Thoracic aorta endothelial cell (primary cell): ENCODE results near the gene USP30.

- CAGE, long polyA plus RNA, result no peak
Measured at GRCh38 chr12:108826838-108828060, 30.1 kb downstream of the SSH1 start.

- CAGE, long polyA plus RNA, result no peak
Measured at GRCh38 chr12:108855465-108856205, 1.7 kb downstream of the SSH1 start.

- CAGE, long polyA plus RNA, result no peak
Measured at GRCh38 chr12:108861832-108862435, 4.6 kb upstream of the SSH1 start.

- CAGE, long polyA plus RNA, result no peak
Measured at GRCh38 chr12:109052171-109052726, at the start of gene USP30. USP30 (plus strand) TSS chr12:109052576.

DNA sequence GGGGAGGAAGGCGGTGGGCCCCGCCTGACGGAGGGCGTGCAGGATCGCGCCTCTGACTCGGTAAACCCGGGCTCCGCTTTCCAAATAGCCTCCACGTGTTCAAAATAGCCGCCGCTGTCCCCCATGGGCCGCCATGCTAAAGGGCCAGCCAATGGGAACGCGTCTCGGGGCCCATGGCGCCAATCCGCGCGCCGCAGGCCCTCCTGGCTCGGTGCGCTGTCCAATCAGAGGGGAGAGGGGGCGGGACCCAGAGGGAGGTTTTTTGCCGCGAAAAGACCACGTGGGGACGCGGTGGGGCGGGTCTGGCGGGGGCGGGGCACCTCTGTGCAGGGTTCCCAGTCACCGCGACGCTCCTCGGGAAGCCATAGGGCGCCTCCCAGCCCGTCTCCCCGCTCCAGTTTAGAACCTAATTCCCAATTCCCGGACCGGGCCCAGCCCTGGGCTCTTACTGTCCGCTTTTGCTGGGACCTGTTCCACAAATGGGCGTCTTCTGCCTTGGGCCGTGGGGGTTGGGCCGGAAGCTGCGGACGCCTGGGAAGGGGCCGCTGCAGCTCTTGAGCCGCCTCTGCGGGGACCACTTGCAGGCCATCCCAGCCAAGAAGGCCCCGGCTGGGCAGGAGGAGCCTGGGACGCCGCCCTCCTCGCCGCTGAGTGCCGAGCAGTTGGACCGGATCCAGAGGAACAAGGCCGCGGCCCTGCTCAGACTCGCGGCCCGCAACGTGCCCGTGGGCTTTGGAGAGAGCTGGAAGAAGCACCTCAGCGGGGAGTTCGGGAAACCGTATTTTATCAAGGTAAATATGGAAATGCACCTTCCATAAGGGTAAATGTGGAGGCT is 668 bp downstream of the UNG start:
- CAGE, long polyA plus RNA, result no peak

- CAGE, long polyA plus RNA, result no peak
Measured at GRCh38 chr12:109113054-109113728, 3.2 kb upstream of the ACACB start.

DNA sequence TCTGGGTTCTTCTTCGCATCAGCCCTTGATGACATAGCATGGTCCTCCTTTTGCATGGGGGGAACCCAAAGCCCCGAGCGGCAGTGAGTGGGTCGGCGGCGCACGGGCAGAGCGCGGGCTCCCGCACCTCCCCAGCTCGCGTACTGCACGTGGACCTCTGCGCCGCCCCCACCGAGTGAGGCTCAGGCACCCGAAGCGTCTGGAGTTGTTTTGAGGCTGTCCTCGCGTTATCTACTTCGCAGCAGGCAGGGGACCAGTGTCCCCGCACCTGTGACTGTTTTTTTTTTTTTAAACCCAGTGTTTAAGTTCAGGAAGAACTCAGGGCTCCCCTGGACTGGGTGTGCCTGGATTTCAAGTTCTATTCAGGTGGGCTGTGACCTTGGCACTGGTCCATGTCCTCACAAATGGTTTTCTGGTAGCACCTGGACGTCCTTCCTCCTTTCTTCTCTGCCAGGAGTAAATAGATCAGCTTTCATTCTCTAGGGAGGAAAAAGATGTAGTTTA is 1.3 kb upstream of the FOXN4 start:
- CAGE, long polyA plus RNA, result no peak

- CAGE, long polyA plus RNA, result no peak
Measured at GRCh38 chr12:109435370-109435938, 41.6 kb downstream of the KCTD10 start.

GRCh38 chr12:109518752-109519835 is 41.7 kb downstream of the UBE3B start:
- CAGE, long polyA plus RNA, result no peak

- CAGE, long polyA plus RNA, result no peak
Measured at GRCh38 chr12:109533226-109533848, 40.0 kb downstream of the MMAB start.

DNA sequence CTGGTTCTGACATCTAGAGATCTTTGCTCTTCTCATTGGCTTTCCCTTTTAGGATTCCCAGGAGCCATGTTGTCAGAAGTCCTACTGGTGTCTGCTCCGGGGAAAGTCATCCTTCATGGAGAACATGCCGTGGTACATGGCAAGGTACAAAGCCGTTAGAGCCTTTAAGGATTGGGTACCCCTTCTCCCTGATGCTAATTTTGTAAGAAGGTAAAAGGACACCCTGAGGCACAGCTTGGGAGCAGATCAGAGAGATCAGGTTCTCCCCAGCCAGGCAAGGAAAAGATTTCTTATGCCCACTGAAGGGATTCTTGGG is 1.1 kb downstream of the MVK start:
- CAGE, long polyA plus RNA, result no peak

DNA sequence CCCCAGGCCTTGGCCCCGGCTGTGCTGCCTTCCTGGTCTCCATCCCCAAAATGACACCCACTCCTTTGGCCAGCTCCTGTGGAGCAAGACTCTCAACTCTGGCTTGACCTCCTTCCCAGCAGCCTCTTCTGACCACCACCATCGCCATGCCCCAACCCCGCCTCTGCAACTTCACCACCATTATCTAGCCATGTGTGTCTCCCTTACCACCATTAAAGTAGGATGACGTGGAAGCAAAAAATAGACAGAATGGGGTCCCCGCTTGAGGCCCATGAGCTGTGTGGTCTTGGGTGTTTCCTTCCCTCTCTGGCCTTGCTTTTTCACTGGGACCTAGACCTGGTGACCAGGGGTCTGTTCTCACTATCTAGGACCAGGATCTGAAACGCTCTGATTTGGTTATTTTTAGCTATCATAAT is 30.7 kb downstream of the FAM222A start:
- CAGE, long polyA plus RNA, result no peak

GRCh38 chr12:109863459-109864209 is 16.7 kb downstream of the GLTP start:
- CAGE, long polyA plus RNA, result no peak

DNA sequence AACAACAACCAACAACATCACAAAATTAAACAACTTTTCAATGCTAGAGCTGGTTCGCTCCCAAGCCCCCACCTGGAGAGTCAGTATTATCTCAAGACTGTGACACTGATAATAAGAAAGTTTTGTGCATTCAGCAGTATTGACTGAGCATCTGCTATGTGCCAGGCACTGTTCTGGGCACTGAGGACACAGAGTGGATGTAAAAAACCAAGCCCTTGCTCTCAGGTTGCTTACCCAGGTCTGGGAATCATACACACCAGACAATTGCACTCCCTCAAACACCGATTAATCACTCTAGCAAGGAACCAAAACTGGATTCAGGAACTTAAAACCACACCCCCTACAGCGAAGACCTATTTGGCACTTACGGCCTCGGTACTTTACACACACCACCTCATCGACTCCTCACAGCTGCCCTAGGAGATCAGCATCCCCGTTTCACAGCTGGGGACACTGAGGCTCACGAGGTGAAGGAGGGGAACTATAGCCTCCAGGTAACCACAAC is 1.7 kb downstream of the GLTP start:
- CAGE, long polyA plus RNA, result no peak

DNA sequence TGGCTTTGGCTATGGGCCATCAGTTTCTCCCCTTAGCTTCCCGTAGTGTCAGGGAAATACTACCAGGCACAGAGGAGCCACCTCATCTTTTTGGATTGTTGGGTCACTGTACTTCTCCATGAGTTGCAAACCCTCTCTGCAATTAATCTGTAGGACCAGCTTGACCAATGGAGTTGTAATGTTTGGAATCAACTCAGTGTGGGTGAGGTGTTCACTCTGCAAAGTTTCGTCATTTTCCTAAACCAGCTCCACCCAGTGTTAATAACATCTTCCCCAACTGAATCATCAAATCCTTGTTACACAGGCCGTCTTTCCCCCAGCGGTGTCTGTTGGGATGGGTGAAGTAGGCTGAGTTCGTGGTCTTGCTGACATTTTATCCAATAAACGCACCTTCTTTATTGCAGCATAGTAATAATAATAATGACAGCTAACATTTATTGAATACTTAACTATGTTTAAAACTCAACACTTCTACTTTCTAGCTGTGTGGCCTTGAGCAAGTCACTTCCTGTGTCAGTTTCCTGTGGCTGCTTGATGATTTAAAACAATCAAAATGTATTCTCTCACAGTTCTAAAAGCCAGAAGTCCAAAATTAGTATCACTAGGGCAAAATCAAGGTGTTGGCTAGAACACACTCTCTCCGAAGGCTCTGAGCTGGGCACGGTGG is 8.1 kb upstream of the GLTP start:
- CAGE, long polyA plus RNA, result no peak

DNA sequence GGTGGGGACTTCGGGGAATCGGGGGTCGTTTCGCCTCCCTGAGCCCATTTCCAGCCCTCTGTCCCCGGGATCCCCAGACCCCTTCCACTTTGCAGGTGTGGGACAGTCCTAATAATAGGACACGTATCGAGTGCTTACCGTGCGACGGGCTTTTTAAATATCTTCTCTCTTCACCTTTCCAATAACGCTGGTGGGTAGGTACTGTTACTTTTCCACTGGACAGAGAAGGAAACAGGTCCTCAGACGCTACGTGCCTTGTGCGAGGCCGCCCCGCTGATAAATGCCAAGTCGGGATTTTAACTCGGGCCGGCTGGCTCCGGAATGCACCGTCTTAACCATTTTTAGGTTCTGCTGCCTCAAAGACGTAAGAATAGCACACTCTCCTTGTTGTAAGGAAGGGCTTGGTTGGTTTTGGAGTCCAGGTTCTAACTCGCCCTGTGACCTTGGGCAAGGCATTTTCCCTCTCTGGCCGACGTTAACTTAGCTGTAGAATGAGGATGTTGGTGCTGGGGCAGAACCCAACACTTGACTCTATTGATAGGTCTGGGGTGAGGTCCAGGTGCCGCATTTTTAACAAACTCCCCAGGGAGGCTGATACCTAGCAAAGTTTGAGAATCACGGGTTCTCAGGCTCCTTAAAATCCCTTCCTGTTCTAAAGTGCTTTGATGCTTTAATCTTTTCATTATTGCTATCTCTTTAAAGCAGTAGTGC is 739 bp downstream of the ANKRD13A start:
- CAGE, long polyA plus RNA, result no peak

GRCh38 chr12:110027602-110028153 is 20.6 kb downstream of the C12orf76 start:
- CAGE, long polyA plus RNA, result no peak

GRCh38 chr12:110038912-110039803 is 9.2 kb downstream of the C12orf76 start:
- CAGE, long polyA plus RNA, result no peak

DNA sequence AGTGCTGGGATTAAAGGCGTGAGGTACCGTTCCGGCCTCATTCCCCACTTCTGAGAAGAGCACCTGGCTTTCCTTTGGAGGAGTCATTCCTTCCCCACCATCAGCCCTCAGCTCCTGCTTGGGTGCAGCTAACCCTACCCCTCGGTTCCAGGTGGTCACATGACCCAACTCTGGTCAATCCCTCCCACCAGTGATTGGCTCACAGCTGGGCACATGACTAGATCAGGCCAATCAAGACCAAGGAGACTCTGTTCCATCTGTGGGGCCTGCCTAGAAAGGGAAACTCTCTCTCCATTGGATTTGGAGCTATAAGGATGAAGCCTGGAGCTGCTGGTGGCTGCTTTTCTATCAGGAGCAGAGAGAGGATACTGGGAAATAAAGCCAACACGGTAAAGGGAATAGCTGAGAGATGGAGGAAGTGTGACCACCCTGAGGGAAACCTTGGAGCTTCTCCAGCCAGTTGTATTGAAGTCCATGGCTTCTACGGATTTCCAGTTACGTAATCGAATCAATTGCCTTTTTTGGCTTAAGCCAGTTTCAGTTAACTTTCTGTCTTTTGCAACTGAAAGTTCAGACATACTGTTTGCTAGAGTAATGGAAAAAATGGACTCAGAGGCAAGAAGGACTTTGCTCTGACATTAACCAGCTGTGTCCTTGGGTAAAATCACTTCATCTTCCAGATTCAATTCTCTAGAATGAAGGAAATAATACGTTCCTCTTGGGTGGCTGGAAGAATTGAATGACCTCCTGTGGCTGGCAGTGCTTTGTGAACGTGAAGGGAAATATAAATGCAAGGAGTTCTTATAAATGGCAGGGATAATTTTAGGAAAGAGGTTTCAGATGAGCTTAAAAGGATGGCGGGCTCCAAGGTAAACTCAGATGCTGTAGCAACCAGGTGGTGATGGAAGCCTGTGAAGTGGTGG is 19.6 kb upstream of the IFT81 start:
- CAGE, long polyA plus RNA, result no peak

DNA sequence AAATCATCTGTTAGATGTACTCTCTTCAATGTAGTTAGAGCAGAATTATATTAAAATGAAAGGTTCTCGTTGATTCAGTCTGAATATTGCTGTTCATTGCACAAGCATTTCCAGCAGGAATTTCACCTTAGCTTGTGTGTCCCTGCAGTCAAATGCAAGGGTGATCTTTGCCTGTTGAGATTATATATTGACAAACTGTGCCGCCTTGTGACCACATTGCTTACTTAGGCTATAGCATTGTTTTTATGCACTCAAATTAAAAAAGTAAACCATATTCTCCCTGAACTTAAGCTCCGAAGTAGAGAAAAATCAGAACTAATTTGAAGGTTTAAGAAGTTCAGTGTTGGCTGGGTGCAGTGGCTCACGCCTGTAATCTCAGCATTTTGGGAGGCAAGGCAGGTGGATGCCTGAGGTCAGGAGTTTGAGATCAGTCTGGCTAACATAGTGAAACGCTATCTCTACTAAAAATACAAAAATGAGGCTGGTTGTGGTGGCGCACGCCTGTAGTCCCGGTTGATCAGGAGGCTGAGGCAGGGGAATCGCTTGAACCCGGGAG is 39.6 kb downstream of the ATP2A2 start:
- CAGE, long polyA plus RNA, result no peak